ENCODE data around the gene SDR39U1.

DNA sequence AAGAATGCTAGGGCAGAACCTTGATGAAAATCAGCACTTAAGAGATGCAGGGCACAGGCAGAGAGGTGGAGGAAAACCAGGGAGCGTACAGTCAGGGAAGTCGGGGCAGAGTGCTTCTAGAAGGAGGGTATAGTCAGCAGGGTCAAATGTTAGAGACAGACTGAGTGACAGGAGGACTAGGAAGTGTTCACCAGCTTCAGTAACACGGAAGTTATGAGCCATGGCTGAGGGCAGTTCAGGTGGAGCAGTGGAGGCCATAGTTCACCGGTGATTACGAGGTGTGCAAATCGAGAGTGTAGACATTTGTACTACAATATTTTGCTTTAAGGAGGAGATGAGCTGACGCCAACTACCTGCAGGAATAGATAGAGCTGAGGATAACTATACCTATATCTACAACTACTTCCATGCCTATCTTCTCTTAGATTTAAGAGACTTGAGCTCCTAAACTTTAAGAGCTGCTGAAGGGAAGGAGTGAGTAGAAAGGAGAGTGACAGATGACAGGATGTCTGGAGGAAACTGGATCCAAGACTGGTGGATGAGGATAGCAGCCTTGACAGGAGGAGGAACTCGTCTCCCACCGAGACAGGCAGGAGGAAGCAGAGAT is 6.5 kb downstream of the CBLN3 start:
- RRBS = no CpG with 5 or more reads among the region's 9 CpGs

DNA sequence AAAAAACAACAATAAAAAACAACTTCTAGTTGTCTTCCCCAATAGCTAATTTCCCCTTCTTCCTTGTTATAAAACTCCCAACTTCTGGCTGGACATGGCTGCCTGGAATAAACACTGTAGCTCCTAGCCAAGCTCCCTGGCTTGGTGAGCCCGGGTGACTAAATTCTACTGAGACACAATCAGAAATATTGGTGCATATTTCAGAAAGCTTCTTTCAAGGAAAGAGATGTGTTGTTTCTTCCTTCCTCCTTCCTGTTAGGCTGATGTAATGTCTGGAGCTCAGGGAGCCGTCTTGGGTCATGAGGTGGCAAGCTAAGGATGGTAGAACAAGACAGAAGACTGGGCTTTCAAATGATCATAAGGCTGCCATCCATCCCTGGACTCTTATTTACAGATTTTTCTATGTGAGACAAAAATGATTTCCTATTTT is 4.3 kb downstream of the CBLN3 start:
- RRBS = no CpG with 5 or more reads among the region's 2 CpGs

DNA sequence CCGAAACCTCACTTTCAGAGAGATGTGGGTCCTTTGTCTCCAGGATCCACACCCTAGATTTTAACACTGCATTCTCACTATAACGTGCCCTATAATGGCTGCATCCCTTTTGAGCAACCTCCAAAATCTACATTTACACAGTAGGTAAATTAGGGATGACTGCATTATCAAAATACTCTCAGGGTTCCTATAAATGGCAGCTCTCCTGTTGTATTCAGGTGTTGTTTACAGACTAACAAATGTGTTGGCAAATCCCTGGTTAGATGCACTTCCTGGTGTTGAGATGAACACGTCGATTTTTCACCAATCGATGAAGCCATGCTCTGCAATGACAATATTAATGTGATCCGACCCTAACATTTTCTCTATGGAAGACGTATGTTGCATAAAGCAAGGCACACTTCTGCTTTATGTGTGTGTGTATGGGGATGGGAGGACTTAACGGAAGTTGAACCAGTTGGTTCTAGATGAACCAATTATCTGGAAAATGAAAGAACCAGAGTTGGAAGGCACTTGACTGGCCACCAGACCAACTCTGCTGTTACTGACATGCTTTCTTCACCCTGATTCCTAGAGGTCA is 4.5 kb downstream of the SDR39U1 start:
- RRBS = no CpG with 5 or more reads among the region's 8 CpGs

DNA sequence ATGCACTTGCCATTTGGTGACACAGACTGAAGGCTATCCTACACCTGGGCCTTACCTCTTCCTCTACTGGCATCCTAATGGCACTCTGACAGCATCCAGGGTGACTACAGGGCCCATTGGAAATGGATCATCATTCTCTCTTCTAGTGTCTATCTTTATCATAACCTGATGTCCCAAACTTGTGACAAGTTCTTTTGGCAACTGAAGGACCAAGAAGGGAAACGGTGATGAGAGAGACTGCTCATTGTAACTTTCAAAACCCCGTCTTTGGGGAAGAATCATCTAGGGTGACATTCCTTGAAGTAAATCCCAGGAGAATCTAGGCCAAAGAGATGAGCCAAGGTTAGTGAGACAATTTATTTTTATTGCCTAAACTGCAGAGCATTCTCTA is 3.2 kb downstream of the SDR39U1 start:
- RRBS = no CpG with 5 or more reads among the region's 2 CpGs

DNA sequence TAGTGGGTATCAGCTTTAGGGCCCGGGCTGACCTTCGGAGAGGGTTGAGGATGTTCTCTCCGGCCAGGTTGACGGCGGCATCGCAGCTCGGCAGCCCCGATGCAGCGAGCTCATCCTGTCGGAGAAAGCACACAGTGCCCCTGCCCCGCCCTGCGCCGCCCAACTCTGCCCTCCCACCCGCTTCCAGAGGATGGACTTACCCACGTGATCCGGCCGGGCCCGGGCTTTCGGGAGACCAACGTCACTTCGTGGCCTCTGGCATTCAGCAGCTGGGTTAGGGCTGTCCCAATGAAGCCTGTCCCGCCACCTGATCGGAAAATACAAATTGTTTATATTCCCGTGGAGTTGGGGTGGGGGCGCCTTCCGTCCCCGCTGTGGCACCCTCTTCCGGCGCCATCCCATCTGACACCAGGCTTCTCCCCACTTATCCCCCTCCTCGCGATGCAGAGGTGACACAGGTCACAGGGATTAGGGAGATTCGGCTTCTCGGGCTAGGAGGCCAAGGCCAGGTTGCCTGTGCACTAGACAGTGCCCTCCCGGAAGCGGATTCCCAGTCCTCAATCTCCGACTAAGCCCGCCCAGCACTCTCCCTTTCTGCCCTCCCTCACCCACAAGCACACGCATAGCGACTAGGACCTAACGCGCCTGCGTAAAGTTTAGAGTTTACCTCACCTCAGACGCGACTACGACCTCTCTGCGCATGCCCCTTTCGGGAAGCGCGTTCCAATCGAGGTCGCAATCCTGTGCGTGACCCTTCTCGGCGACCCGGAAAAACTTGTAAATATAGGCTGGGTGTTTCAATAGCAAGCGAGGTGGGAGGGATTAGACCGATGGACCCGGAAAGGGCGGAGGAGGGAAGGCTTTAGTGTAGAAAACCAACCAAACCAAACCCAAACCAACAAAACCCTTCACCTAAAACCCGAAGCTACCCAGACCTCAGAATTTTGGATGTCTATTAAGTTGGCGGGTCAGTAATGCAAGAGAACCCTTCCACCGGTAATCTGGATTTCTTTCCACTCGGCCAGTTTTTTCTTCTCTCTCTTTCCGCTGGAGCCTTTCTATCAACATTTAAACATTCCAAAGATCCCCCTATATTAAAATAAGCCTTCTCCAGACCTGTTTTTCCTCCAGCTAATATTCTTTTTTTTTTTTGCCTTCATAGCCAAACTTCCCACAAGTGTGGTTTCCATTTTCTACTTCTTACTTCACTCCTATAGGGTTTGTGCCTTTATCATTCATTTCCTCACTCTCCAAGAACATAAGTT is at the start of gene SDR39U1:
Gene SDR39U1 (minus strand): TSS at position 631 of the 1,265 bp plus-strand sequence.
- RRBS = 3% methylated on average over 4 of the region's 64 CpGs

- RRBS = no CpG with 5 or more reads among the region's 7 CpGs
Measured at GRCh38 chr14:25032292-25032777, 17.6 kb downstream of the STXBP6 start.

GRCh38 chr14:25046417-25046880 is 3.5 kb downstream of the STXBP6 start:
- RRBS = no CpG with 5 or more reads among the region's 1 CpG

- RRBS = no CpG with 5 or more reads among the region's 2 CpGs
Measured at GRCh38 chr14:26595234-26595820, 2.5 kb downstream of the NOVA1 start.

DNA sequence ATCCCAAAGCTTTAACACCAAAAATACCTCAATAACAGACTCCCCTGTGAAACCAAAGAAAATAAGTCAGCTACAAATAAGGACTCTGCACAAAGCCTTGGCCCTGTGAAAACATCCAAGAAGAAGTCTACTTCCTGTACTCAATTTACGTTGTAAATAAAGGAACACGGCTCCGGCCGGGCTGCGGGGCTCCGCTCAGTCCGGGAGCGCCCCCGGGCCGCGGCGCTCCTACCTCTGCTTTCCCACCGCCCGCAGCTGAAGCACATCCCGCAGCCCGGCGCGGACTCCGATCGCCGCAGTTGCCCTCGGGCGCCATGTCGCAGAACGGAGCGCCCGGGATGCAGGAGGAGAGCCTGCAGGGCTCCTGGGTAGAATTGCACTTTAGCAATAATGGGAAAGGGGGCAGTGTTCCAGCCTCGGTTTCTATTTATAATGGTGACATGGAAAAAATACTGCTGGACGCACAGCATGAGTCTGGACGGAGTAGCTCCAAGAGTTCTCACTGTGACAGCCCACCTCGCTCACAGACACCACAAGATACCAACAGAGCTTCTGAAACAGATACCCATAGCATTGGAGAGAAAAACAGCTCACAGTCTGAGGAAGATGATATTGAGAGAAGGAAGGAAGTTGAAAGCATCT is 502.2 kb upstream of the FOXG1 start:
- RRBS = 7% methylated on average over 5 of the region's 31 CpGs

GRCh38 chr14:28317854-28318675 is 448.5 kb upstream of the FOXG1 start:
- RRBS = 45% methylated on average over 4 of the region's 34 CpGs

- RRBS = no CpG with 5 or more reads among the region's 2 CpGs
Measured at GRCh38 chr14:28401379-28401700, 365.2 kb upstream of the FOXG1 start.

DNA sequence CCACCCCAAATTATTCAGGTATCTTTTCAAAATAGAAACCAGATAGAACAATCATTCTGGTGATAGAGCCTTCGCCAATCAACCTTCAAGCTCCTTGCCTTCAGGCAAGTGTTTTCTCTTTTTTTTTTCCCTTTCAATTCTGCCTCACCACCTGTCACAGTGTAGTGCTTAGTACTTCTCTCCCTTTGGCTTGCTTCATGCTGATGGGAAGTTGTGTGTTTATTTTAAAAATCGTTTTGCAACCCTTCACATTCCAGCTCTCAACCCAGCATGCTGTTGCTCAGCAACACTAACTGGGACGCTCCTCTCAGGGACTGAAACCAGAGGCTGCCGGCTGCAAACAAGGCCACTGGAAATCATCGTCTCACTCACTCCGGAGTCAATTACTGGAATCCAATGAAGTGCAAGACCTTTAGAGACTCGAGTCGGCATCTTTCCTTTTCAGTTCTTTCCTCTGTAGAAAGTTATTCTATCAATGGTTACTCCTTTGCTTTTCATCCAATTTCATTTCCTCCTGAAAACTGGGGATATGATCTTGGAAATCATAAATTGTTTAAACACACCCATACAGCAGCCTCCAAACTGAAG is 342.6 kb downstream of the PRKD1 start:
- RRBS = no CpG with 5 or more reads among the region's 8 CpGs

- RRBS = no CpG with 5 or more reads among the region's 6 CpGs
Measured at GRCh38 chr14:29636075-29636678, 291.5 kb downstream of the PRKD1 start.

DNA sequence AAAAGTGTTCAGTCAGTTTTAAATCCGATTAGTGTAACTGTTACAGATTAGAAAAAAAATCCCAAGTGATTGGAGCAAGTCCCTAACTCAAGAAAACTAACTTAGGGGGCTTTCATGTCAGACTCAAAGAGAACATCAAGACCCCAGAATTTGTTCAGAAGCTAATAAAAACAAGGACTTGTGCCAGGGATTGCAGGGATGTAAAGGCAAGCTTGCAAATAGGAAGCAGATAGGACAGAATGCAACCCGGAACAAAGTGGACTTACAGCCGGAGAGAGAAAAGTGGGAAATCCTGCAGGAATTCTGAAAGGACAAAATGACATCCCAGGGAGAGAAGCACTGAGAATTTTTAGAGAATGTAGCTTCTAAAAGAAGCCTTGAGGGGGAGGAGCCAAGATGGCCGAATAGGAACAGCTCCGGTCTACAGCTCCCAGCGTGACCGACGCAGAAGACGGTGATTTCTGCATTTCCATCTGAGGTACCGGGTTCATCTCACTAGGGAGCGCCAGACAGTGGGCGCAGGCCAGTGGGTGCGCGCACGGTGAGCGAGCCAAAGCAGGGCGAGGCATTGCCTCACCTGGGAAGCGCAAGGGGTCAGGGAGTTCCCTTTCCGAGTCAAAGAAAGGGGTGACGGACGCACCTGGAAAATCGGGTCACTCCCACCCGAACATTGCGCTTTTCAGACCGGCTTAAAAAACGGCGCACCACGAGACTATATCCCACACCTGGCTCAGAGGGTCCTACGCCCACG is 195.6 kb upstream of the G2E3 start:
- RRBS = no CpG with 5 or more reads among the region's 30 CpGs

DNA sequence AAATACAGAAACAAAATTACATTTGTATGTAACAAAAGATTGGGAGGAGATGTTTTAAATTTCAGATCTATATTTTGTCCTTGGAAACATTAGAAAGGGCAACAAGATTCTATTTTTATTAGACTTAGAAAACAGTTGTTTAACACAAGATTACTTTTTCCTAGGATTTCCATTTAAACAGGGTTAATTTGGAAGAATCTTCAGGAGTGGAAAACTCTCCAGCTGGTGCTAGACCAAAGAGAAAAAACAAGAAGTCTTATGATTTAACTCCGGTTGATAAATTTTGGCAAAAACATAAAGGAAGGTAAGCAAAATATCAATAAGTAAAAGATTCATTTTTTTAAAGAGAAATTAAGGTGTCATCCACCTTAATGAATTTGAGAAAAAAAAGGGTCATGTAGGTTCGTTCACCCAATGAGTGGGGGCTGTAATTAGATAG is 48.0 kb downstream of the SCFD1 start:
- RRBS = no CpG with 5 or more reads among the region's 2 CpGs

GRCh38 chr14:30690246-30691120 is 68.4 kb downstream of the SCFD1 start:
- RRBS = no CpG with 5 or more reads among the region's 36 CpGs

DNA sequence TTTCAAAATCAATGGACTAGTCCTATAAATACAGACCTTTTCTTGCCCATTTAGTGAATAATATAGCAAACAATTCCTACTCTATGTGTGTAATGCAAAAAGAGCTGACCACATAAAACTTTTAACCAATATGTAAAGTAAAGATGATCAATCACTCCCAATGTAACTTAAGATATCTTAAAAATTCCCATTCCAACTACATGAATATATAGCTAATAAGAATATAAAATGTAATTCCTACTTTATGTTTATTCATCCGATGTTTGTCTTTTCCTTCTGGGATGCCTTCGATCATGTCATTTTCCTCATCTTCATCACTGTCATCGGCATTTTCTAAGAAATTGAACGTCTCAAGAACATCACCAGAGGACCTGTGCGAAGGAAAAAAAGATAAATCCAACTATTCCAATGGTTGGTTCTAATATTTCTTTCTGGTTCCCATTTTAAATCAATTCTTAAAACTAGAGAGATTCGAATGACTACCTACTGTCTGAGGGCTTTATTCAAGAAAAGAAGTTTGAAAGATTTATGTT is 62.0 kb downstream of the COCH start:
- RRBS = no CpG with 5 or more reads among the region's 6 CpGs

GRCh38 chr14:31003246-31004127 is 22.0 kb upstream of the AP4S1 start:
- RRBS = no CpG with 5 or more reads among the region's 7 CpGs

DNA sequence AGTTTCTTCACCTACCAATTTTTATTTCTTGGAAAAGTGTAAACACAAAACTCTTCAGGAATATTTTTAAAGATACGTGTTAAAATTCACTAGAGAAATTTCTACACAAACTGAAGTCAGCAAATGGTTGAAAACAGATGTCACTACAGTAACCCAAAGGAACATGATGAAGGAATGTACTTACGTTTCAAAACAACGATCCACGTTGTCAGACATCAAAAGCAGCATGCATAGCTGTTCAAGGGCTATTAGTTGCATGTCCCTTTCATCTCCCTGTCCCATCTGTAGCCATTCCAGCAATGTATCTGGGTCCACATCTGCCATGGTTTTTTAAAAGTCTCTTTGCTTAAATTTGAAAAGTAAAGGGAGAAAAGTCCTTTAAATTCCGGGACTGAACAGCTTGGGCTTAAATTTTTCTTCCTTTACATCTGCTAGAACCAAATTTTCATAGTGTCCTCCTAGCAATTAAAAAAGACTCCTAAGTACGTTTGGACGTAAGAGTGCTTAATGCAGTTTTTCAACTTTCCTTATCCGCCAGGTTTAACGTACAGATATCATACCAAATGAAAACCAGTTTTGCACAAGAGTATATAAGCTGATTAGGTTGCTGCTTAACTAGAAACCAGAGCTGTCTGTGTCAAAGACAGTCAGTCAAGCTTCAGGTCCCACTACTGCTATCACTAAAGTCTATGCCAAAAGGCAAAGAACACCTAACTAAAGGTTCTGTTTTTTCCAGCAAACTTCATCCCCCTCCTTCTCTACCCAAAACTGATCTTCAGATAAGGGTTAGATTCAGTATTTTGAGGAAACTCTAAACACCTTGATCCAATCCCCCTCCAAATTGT is 1.8 kb downstream of the HECTD1 start:
- RRBS = no CpG with 5 or more reads among the region's 9 CpGs

DNA sequence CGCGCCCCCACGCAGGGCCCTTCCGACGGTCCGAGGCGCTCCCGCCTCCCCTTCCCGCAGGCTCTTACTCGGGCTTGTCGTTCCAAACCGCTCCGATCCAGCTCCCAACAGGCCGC is 412 bp downstream of the HECTD1 start:
- RRBS = no CpG with 5 or more reads among the region's 14 CpGs